Body of pancreas (tissue), 2 donors: Measurements from ENCODE around the gene EXOSC2.

DNA sequence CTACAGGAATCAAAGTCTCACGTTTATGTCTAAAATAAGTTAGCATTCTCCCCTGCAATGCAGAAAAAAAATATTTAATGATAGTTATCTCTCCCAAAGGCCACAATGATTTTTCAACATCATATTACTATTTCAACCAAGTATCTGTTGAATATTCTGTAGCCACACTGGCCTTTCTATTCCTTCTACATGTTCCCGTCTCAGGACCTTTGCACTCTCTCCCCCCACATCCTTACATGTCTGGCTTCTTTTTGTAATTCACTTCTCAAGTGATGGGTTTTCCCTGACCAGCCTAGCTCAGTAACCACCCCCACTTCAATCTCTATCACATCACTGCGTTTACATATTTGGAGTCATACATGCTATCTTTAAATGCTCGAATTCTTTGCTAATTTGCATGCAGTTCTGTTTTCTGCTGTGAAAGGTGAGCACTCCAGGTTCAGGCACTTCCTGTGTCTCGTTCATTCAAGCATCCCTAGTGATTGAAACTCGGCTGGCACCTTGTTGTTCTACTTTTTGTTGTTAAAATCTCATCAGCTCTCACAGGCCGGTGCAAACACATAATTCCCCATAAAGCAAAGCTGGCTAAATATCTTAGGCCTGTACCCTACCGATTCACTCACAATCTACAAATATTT is 54.0 kb downstream of the FNBP1 start:
- PRO-cap: no peak
- RAMPAGE, long total RNA, 2 experiments: no peak in any of the 2 experiments

- PRO-cap: no peak
- RAMPAGE, long total RNA, 2 experiments: no peak in any of the 2 experiments
Measured at GRCh38 chr9:129990253-129991145, 52.5 kb downstream of the FNBP1 start.

DNA sequence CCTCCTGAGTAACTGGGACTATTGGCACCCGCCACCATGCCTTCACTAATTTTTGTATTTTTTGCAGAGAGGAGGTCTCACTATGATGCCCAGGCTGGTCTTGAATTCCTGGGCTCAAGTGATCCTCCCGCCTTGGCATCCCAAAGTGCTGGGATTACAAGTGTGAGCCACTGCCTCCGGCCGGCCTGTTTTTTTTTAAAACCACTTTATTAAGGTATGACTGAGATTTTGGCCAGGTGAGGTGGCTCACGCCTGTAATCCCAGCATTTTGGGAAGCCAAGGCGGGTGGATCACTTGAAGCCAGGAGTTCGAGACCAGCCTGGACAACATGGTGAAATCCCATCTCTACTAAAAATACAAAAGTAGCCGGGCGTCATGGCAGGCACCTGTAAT is 46.2 kb downstream of the FNBP1 start:
- PRO-cap: no peak
- RAMPAGE, long total RNA, 2 experiments: no peak in any of the 2 experiments

DNA sequence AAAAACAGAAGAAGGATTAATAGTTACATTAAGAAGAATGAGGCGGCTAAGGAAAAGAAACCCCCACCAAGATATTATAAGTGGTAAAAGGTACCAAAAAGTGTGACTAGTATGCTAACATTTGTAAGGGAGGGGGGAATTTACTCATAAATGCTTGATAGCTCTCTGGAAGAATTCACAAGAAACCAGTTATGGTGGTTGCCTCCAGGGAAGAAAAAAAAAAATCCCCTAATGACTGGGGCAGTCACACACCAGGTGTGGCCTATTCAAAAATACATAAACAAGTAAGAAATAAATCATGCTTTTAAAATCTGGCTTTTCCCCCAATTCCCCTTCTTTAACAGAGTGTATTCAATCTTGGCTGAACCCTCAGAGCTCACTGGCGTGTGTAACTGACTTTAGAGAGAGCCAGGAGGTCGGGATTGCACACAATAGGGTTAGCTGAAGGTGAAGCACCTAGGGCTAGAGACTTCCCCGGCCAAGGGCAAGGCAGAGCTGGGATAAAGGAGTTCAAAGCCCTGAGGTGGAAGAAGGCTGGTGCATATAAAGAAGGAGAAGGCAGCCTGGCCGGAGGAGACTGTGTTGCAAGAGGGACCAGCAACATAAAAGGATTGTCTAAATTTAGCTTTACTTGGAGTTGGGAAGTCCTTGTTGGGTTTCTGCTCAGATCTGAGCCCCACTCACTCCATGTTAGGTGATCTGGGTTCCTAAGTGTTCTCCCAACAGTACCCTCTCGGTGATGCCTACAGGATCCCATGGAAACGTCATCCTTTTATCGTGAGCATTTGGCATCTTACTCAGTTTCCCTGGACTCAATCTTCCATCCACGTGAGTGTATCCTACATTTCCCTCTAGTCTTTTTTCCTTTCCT is 19.8 kb downstream of the FNBP1 start:
- PRO-cap: no peak
- RAMPAGE, long total RNA, 2 experiments: no peak in any of the 2 experiments

DNA sequence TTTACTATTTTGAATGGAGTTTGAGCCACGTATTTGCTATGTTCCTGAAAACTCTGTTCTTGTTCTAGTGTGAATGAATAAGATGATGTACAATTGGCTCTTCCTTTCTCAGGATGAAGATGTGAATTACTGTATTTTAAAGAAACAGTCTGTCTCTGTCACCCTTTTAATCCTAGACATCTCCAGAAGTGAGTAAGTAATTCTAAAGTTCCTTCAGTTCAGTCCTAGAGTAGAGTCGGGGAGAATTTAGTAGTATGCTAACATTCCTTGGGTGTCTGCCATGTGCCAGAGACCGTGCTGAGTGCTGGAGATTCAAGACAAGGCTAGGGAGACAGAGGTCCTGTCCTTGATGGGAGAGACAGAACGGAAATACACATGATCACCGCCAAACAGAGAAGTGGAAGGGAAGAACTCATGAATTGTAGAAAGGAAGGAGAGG is 23.5 kb downstream of the GPR107 start:
- PRO-cap: no peak
- RAMPAGE, long total RNA, 2 experiments: no peak in any of the 2 experiments

- PRO-cap: no peak
- RAMPAGE, long total RNA, 2 experiments: no peak in any of the 2 experiments
Measured at GRCh38 chr9:130209337-130210018, 37.3 kb downstream of the NCS1 start.

GRCh38 chr9:130215524-130216044 is 43.4 kb downstream of the NCS1 start:
- PRO-cap: no peak
- RAMPAGE, long total RNA, 2 experiments: no peak in any of the 2 experiments

DNA sequence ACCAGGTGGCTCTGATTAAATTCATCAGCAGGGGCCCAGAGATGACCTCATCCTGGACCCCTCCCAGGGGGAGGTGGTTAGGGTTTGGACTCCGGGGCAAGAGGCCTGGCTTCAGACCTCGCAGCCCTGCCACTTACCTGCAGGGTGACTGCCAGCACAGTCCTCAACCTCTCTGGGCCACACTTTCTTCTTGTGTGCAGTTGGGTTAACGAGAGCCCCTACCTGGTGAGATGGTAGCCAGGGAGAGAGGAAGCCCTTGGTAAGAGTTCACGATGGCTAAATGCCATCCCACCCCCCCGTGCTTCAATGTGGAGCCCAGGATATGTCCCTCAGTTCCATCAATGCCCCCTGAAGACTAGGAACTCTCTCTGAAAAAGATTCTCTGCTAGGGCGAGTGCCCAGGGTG is 23.8 kb downstream of the HMCN2 start:
- PRO-cap: no peak
- RAMPAGE, long total RNA, 2 experiments: no peak in any of the 2 experiments

GRCh38 chr9:130331453-130332098 is 66.0 kb downstream of the HMCN2 start:
- PRO-cap: no peak
- RAMPAGE, long total RNA, 2 experiments: no peak in any of the 2 experiments

GRCh38 chr9:130394647-130395407 is 49.9 kb upstream of the ASS1 start:
- PRO-cap: no peak
- RAMPAGE, long total RNA, 2 experiments: no peak in any of the 2 experiments

- PRO-cap: no peak
- RAMPAGE, long total RNA, 2 experiments: no peak in any of the 2 experiments
Measured at GRCh38 chr9:130414063-130414247, 30.8 kb upstream of the ASS1 start.

DNA sequence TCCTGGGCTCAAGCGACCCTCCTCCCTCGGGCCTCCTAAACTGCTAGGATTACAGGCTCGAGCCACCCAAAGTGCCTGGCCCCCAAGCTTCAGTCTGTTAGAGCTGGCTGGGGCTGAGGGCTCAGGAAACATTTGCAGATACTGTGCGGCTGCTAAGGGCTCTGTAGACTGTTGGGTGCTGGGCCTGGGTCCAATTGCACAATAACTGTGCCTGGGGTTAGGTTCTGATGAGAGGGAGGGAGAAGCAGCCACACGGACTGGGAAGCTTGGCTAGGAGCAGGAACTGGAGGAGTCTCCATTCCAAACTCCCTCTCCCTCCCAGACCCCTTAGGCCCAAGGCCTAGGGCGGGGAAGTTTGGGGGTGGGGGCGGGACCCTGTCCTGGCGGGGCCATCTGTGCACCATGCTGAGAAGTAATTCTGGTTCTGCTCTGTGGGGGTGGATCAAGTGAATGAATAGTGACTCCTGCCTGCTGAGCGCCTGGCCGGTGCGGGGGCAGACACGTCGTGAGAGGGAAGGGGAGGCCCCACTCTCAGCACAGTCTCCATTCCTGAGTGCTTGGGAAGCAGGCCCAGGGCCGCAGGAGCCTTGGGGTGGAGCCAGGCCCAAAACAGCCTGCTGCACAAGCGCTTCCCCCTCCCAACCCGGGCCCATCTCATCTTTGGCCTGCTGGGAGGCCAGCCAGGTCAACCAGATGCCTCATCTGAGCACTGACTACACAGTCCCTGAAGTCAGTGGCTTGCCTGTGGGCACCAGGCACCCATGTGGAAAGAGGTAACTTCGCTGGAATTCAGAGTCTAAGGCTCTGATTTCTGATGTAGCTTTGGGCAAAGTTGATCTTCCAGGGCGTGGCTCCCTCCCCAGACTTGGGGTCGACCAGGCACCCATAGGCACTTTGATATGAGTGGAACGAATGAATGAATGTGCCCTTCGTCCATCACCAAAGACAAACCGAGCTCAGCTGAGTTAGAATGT is 1.6 kb downstream of the ASS1 start:
- PRO-cap: no peak
- RAMPAGE, long total RNA, 2 experiments: no peak in any of the 2 experiments

GRCh38 chr9:130693205-130694200 is at the start of gene EXOSC2:
Gene EXOSC2, plus strand, starts transcription at chr9:130693780.
- PRO-cap: bidirectional peak, plus-strand start at chr9:130693789, minus-strand start at chr9:130693625
- RAMPAGE, long total RNA, 2 experiments: start-site peak on the plus strand in 2 of 2 experiments, at chr9:130693767-130693775 at its widest, 48 to 61 reads per replicate

- PRO-cap: no peak
- RAMPAGE, long total RNA, 2 experiments: no peak in any of the 2 experiments
Measured at GRCh38 chr9:130884114-130885275, 12.1 kb downstream of the QRFP start.

GRCh38 chr9:130886552-130887431 is 9.8 kb downstream of the QRFP start:
- PRO-cap: no peak
- RAMPAGE, long total RNA, 2 experiments: no peak in any of the 2 experiments

- PRO-cap: no peak
- RAMPAGE, long total RNA, 2 experiments: no peak in any of the 2 experiments
Measured at GRCh38 chr9:131085216-131085642, 11.1 kb upstream of the AIF1L start.

DNA sequence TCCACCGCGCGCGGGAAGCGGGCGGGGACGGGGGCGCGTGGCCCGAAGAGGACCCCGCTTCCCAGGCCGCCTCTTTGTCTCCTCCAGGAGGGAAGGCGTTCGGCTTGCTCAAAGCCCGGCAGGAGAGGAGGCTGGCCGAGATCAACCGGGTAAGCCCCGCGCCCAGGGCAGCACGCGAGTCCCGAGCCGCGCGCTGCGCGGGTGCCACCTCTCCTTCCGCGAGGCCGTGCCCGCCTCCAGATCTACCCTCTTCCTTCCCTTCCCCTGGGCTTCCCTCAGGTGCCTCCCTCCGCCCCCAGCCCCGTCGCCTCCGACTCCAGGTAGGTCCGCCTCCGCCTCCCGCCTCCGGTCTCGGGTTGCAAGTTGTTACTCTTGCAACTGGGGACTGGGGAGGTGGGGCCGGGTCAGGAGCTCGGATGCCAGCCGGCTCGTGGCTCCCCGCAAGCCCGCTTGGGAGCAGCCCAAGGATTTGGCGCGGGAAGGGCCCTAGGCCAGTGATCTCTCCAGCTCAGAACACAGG is 444 bp downstream of the AIF1L start:
- PRO-cap: unidirectional peak, minus-strand start at position 244 of the sequence
- RAMPAGE, long total RNA, 2 experiments: no peak in any of the 2 experiments

GRCh38 chr9:131234043-131234606 is 42.2 kb downstream of the FAM78A start:
- PRO-cap: no peak
- RAMPAGE, long total RNA, 2 experiments: no peak in any of the 2 experiments

DNA sequence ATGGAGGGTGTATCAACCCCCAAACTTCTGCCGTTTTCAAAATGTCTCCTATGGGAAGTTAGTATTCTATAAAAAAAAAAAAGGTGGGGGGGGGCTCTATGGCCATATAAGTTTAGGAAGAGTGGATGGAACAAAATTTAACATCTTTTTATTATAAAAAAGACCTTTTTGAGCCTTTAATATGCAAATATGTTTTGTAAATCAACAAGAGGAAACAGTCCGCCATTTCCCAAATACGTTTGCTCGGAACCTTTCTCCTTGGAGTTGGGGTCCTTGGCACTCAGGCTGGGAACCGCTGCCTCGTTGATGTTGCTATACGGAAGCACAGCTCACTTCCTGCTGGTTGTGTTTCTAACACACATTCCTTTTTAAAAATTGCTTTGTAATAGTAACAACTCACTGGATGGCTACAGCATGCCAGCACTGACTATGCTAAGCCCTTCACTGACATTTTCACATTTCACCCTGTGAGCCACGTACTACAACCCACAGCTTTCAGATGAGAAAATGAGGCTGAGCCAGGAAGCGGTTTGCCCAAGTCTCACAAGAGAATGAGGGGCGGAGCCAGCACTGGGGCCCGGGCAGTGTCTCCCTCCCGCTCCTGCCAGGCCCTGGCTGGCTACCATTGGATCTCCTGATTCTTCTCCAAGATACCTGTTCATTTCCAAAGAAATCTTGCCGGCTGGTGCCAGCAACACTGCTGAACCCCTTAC is 38.5 kb downstream of the FAM78A start:
- PRO-cap: no peak
- RAMPAGE, long total RNA, 2 experiments: no peak in any of the 2 experiments

DNA sequence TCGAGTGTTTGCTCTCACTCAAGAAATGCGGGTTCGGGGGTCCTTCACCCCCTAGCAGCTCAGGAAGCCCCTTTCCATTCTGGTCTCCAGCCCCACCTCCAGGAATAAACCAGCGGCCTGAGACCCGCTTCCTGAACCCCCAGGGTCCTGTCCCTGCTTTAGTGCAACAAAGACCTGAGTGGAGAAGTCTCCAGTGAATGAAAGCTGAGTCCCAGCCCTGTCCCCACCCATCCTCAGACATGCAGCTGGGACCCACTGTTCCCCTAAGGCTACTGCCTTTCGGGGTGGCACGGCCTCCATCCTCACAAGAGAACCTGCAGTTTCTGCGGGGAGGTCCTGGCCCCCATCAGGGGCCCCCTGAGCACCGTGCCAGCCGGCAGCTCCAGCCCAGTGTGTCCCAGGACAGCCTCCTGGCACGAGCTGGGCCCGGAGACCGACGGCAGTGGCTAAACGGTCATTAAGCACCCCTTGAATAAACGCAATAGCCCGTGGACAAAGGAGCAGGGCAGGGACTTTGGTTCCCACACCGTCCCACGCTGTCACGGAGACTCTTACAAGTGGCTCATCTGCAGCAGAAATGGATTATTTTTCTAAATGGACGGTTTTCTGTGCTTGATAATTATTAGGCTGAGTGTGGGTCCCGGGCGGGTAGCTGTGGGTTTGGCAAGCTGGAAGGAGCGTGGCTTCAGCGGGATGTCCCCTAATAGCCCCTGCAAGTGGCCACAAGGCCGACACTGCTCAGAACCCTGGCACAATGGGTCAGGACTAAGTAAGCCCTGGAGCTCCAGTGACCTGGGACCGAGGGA is 17.6 kb downstream of the FAM78A start:
- PRO-cap: no peak
- RAMPAGE, long total RNA, 2 experiments: no peak in any of the 2 experiments